Transverse colon (tissue), 4 donors: ENCODE measurements around the gene MPP4.

DNA sequence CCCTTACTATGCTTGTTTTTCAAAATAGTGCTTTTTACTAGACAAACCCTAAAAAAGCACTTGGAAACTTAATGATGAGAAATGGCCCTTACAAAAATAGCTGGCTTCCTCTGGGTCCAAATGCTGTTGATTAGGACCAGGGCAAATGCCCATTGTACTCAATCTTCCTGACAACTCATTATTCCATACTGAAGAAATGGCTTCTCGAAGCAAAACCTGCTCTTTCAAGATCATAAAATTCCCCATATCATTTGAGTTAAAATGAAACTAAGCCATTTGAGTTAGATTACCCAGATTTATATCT lies 293 bp downstream of the MPP4 start:
- PRO-cap = no peak
- RAMPAGE, long total RNA, 4 experiments = no peak in any of the 4 experiments

DNA sequence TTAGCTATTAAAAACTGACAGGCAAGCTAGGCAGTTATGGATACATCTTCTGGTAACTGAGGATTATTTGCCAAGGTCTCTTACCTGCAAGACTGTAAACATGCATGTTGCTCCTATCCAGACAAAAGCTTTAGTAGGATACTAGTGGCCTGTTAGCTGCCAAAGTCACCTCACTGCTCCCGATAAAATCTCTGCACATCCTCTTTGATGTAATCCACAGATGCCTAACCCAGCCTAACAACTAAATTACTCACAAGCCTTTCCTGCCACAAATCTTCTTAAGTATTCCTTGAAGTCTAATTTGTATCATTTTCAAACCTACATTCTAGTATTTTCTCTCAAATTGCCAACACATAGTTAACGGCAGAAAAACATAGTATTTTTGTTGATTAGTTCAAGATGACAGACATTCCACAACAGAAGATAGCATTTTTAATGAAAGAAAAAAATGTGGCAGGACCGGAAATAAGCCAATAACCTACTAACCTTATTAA lies at the start of gene MPP4:
Gene MPP4 (minus strand): TSS at position 142 of the 494 bp plus-strand sequence.
- PRO-cap = no peak
- RAMPAGE, long total RNA, 4 experiments = no peak in any of the 4 experiments

GRCh38 chr2:202032497-202033672 lies 770 bp upstream of the FZD7 start:
- PRO-cap = bidirectional peak, plus-strand start at chr2:202032909, minus-strand start at chr2:202032915; bidirectional peak, plus-strand start at chr2:202033044, minus-strand start at chr2:202033013; unidirectional peak, minus-strand start at chr2:202033299; bidirectional peak, plus-strand start at chr2:202033896, minus-strand start at chr2:202033529
- RAMPAGE, long total RNA, 4 experiments = no peak in any of the 4 experiments

DNA sequence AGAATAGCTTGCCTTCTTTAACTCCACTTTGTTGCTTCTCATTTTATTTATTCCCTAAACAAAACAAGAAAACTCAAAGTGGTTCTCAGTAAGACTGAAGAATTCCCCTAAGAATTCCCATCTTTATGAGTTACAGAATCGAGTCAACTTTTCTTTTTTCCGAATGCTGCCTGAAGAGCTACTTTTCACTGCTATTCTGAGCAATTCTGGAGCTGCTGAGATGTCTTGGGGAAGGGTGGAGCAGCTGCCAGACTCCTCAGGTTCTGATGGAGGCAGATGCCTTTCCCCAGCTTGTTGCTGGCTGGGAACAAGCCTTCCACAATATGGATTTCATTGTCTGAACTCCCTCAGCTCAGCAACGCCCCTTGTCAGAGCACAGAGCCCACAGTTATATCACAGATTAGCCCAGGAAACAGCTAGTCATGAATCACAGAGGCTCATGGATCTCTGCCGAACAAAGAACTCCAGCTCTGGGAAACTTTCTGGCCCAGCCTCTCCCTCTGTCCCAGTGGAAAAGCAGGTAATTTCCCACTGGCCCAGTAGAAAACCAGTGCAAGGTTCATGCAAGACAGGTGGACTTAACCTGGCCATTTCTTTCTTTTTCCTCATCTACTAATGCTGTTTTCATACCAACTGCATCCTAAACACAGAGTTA lies 8.9 kb upstream of the KIAA2012 start:
- PRO-cap = no peak
- RAMPAGE, long total RNA, 4 experiments = no peak in any of the 4 experiments

GRCh38 chr2:202290868-202291489 lies 25.4 kb downstream of the NOP58 start:
- PRO-cap = no peak
- RAMPAGE, long total RNA, 4 experiments = start-site peak on the plus strand in 1 of 4 experiments, at chr2:202291066-202291230 at its widest, 11 reads per replicate

- PRO-cap = no peak
- RAMPAGE, long total RNA, 4 experiments = start-site peak on the plus strand in 1 of 4 experiments, at chr2:202295745-202295829 at its widest, 21 reads per replicate
Measured at GRCh38 chr2:202295412-202296198, 30.0 kb downstream of the NOP58 start.

- PRO-cap = no peak
- RAMPAGE, long total RNA, 4 experiments = no peak in any of the 4 experiments
Measured at GRCh38 chr2:202312135-202312477, 46.5 kb downstream of the NOP58 start.

DNA sequence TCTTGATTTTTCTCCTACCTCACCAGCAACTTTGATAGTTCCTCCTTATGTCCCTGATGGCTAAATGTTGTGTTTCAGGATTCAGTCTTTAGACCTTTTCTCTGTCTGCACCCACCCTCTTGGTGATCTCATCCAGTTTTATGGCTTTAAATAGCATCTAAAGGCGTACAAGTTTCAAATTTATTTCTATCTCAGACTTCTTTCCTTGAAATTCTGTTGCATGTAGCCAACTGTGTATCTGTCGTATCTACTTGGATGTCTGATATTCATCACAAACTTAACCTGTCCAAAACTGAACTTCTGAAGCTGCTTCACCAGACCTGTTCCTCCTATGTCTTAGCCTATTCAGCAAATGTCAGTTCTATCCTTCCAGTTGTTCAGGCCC lies 9.9 kb downstream of the BMPR2 start:
- PRO-cap = no peak
- RAMPAGE, long total RNA, 4 experiments = no peak in any of the 4 experiments

GRCh38 chr2:202504003-202504479 lies 127.9 kb downstream of the BMPR2 start:
- PRO-cap = no peak
- RAMPAGE, long total RNA, 4 experiments = start-site peak on the plus strand in 1 of 4 experiments, at chr2:202504294-202504313 at its widest, 8 reads per replicate

- PRO-cap = no peak
- RAMPAGE, long total RNA, 4 experiments = start-site peak on the plus strand in 1 of 4 experiments, at chr2:203135791-203135954 at its widest, 19 to 30 reads per replicate
Measured at GRCh38 chr2:203135647-203136376, 103.0 kb upstream of the CYP20A1 start.

GRCh38 chr2:203489514-203490263 lies 45.4 kb downstream of the RAPH1 start:
- PRO-cap = no peak
- RAMPAGE, long total RNA, 4 experiments = start-site peak on the minus strand in 1 of 4 experiments, at chr2:203489946-203490030 at its widest, 30 reads per replicate

DNA sequence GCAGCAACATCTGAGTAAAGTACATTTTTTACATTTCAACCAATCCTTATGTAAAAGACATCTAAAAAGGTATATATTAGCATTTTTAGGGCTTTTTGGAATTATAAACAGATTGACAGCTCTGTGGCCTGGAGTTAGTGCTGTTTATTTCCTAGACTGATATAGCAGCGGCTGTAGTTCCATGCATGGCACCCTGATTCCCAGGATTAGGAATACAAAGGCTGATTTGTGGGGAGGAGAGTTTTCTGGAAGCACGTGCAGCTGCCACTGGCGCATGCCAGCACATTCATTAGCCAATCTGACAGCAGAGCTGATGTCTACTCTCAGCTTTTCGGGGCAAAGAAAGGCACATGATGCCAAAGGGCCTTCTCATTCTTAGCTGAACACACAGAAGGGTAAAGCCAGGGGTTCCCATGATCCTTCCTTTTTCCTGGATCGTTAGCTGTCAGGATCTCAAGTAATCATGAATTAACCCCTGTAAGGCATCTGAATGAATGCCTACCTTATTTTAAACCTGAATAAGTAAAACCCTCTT lies 45.7 kb upstream of the RAPH1 start:
- PRO-cap = no peak
- RAMPAGE, long total RNA, 4 experiments = no peak in any of the 4 experiments

GRCh38 chr2:203858907-203859904 lies 8.4 kb upstream of the CTLA4 start:
- PRO-cap = no peak
- RAMPAGE, long total RNA, 4 experiments = no peak in any of the 4 experiments

GRCh38 chr2:204717394-204717869 lies 172.2 kb downstream of the PARD3B start:
- PRO-cap = no peak
- RAMPAGE, long total RNA, 4 experiments = start-site peak on the plus strand in 1 of 4 experiments, at chr2:204717522-204717590 at its widest, 7 reads per replicate

GRCh38 chr2:204744371-204745182 lies 199.3 kb downstream of the PARD3B start:
- PRO-cap = no peak
- RAMPAGE, long total RNA, 4 experiments = start-site peak on the plus strand in 2 of 4 experiments, at chr2:204744729-204744785 at its widest, 5 to 11 reads per replicate

DNA sequence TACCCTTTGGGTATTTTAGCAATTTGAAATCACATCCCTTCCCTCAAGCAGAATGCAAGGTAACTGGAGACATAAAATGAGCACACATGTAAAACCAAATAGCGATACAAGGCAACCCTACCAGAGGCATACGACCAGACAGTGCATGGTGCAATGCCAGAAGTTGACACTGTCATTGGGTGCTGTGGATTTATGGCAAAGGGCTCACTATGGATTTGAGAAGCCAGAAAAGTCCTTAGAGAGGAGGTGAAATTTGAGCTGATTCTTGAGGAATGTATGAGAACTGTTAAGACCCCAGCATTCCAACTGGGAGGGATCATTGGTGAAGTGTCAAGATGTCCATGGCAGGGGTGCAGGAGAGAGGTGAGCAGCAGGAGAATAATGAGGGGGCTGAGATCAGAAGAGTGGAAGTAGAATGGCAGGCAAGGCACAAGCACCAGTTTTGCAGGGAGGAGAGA lies 342.4 kb downstream of the PARD3B start:
- PRO-cap = no peak
- RAMPAGE, long total RNA, 4 experiments = start-site peak on the plus strand in 1 of 4 experiments, centred at position 122 of the sequence, 22 reads per replicate

DNA sequence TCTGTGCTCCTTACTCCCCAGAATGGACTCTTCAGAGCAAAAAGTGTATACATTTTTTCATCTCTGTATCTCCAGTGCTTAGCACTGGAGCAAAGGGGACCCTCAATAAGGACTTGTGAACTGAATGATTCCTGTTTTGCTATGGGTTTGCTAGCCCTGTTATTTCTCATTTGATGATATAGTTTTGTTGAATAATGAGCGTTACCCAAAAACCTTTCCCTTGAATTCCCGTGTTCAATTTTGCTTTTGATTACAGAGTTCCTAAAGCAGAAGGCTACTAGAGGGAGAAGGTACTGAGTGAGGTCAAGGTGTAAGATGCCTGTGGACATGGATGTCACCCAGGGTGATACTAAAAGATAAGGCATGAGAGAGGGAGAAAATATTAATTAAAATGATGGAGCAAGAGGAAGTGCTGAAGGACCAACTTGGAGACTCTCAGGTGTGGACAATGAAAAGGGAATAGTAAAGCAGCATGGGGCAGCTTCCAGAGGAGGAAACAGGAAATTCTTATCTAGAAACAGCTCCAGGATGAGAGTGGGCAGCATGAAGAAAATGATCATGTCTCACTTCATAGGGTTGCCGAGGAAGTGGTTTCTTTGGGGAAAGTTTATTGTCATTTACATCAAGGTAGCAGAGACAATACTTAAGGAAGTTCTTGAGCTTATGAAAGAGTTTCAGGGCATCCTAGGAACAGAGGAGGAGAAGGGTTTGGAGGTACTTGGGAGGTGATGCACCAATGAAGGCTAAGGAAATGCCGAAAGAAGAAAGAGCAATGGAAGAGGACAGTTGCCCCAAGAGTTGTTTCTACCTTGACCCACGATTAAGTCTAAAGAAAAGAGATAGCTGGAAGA lies 546.7 kb downstream of the PARD3B start:
- PRO-cap = no peak
- RAMPAGE, long total RNA, 4 experiments = start-site peak on the plus strand in 1 of 4 experiments, centred at position 656 of the sequence, 5 reads per replicate

DNA sequence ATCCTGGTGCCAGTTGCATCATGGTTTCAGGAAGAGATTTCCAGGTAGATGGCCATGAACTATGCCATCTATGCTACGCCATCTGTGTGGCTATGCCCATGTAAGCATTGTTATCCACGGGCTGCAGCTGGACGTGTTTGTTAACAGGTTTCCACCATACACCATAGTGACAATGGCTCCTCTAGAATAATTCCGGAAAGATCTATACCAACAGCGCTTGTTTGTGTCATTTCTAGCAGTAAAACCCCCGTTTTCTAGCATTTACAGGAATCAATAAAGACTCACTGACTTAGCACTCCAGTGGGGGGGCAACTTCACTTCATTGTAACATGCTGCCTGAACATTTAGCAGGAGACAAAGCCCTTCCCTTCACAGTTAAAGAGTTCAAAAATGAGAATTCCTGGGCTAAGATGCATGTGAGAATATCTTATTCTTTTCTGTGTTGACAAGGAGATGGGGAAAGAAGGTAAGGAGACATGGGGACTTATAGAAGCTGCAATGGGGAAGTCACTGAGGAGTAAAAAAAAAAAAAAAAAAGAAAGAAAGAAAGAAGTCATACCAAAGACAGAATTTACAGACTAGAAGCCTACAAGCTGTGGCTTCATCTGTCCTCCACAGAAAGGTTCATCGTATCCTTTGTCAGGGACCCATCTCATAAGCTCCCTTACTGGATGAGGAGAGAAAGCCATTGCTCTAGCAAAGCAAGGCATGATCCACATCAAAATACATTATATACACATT lies 107.8 kb upstream of the NRP2 start:
- PRO-cap = no peak
- RAMPAGE, long total RNA, 4 experiments = no peak in any of the 4 experiments

DNA sequence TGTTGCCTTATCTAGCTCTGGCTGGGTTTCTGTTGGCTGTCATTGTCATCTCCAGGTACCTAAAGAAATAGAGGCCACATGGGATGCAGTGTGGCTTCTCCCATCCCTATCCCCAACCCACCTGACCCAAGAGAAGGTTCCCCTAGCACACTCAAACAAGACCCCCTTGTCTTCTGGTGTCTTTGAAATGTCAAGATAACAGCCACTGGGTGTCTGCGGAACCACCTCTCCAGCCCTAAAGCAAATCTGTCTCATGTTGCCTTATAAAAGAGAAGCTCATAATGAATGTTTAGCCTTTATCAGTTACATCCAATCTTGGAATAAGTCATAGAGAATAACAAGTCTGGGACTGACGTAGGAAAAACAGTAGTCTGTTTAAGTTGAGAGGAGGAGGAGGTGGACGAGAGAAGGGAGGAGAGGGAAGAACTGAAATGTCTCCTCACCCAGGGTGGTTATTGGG lies 94.9 kb downstream of the NRP2 start:
- PRO-cap = no peak
- RAMPAGE, long total RNA, 4 experiments = no peak in any of the 4 experiments

DNA sequence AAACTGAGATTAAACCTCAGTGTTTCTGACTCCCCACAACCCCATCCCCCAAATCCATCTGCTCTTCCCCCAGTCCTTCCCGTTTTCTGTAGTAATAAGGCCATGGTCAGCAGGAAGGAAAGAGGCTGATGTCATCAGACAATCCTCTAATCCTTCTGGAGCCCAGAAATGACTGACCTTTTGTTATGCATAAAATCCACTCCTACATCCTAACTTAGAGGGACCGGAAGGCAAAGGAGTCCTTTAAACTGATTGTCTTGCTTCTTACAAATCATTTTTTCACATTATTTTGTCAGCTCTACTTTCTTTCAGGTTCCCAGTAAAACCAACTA lies 155.7 kb downstream of the INO80D start:
- PRO-cap = no peak
- RAMPAGE, long total RNA, 4 experiments = no peak in any of the 4 experiments